Monocyte (primary cell): ENCODE measurements around the genes DPEP2 and DUS2.

DNA sequence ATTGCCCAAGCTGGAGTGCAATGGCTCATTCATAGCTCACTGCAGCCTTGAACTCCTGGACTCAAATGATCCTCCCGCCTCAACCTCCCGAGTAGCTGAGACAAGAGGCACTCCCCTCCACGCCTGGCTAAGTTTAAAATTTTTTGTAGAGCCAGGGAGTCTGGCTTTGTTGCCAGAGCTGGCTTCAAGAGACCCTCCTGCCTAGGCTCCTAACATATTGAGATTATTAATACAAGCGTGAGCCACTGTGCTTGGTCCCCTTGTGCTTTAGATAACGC, 1.1 kb downstream of the PSKH1 start:
- PRO-cap, 2 experiments: no peak in any of the 2 experiments

DNA sequence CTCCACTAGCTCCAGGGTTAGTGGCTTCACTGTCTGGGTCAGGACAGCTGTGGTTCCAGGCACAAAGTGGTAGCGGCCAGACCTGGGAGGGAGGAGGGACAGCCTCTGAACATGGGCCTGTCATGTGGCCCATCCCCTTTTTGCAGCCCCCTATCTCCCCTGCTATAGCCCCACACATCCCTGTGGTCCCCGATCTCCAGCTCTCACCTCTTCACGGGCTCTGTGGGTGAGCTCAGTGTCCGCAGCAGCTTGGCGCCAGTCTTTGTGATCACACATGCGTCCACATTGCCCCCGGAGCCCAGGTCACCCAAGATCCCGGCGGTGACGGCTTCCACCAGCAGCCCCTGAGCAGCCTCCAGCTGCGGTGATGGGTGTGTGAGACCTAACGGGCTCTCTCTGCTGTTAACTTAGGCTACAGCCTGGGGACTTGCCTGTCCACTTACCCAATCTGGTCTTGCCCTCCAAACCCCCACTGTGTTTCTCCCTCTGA, 2.0 kb downstream of the PSMB10 start:
- PRO-cap, 2 experiments: peak in 1 of 2 experiments; most common minus-strand start position 207 of the sequence (in 1)

GRCh38 chr16:67939094-67940108, 2.8 kb upstream of the PSMB10 start:
- PRO-cap, 2 experiments: no peak in any of the 2 experiments

- PRO-cap, 2 experiments: no peak in any of the 2 experiments
Observed at GRCh38 chr16:67963556-67964817, 4.5 kb downstream of the SLC12A4 start.

DNA sequence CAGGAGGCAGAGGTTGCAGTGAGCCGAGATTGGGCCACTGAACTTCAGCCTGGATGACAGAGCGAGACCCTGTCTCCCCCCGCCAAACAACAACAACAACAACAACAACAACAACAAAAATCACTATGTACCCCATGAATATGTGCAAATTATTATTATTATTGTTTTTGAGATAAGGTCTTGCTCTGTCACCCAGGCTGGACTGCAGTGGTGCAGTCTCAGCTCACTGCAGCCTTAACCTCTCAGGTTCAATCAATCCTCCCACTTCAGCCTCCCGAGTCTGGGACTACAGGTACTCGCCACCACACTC, 3.4 kb downstream of the DPEP2 start:
- PRO-cap, 2 experiments: no peak in any of the 2 experiments

GRCh38 chr16:67998615-67999912, at the start of gene DPEP2:
TSS of gene DPEP2 (minus strand) at chr16:67999484.
- PRO-cap, 2 experiments: peak in 2 of 2 experiments; most common plus-strand start chr16:67999047 (in 2); most common minus-strand start chr16:67999461 (in 2)

GRCh38 chr16:68023069-68023791, at the start of gene DUS2:
TSS of gene DUS2 (plus strand) at chr16:68023284.
- PRO-cap, 2 experiments: peak in 2 of 2 experiments; most common plus-strand start chr16:68023284 (in 2); most common minus-strand start chr16:68023121 (in 2)

GRCh38 chr16:68064692-68065192, 20.4 kb upstream of the NFATC3 start:
- PRO-cap, 2 experiments: no peak in any of the 2 experiments

DNA sequence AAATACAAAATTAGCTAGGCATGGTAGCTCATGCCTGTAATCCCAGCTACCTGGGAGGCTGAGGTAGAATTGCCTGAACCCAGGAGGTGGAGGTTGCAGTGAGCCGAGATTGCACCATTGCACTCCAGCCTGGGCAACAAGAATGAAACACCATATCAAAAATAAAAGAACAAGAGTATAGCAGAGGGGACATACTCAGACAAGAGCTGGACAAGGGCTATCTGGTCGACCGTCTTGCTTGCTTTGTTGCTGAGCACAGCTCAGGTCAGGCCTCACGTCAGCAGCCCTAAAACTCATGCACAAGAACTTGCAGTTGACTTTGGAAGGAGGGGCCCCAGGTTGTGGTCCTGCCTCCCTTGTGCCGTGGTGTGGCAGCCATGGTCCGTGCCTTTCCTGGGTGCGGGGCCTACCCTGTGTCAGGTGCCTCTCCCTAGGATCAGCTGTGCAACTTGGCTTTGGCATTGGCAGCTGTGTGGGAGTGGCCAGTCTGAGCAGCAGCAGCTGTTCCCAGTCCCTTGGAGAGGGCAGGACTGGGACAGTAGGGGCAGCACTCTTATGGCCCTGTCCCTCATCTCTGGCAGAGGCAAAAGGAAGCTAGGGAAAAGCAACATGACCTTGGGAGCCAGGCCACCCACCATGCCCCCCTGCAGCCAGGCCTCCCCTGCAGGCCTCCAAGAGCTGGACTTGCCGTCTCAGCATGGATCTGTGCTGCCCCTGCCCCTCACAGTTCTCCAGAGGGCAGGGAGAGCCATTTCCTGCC, 15.8 kb upstream of the NFATC3 start:
- PRO-cap, 2 experiments: no peak in any of the 2 experiments

DNA sequence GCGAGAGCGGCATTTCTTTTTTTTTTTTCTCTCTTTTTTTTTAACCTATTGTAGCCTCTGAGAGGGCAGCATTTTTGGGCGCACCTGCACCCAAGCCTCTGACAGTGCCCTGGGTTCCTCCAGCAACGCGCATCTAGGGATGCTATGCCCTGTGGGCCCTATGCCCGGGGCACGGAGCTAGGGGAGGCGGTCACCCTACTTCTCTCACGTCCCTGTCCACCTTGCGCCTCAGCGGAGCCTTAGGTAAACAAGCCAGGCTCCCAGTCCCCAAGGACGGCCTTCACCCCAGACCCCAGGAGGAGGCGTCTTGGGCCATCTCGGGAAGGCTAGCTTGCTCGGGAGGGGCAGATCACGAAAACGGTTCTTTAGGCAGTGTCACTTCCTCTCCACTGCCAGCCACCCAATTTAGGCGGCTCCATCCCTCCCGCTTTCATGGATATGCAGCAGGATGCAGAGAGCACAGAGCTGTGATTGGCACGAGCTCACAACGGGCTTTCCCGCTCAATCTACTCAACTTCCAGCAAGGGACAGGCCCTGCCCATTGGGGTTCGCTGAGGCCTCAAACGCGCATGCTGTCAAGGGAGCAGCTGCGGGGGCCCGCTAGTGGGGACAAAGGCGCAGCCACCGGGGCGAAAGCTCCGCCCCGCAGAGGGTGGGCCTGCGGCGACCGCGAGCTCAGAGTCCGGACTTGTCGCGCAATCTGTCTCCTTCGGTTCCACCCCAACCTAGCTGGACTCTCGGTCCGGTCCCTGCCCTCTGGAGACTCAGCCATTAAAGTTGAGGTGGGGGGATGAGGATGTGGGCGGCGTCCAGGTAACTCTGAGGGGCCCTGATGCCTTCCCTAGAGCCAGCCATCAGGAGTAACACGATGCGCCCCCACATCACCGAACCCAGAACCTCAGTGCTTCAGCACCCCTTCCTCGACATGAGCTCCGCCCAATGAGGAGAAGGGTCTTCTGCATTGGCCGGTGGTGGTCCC, 768 bp upstream of the NFATC3 start:
- PRO-cap, 2 experiments: peak in 2 of 2 experiments; most common plus-strand start position 705 of the sequence (in 2)

DNA sequence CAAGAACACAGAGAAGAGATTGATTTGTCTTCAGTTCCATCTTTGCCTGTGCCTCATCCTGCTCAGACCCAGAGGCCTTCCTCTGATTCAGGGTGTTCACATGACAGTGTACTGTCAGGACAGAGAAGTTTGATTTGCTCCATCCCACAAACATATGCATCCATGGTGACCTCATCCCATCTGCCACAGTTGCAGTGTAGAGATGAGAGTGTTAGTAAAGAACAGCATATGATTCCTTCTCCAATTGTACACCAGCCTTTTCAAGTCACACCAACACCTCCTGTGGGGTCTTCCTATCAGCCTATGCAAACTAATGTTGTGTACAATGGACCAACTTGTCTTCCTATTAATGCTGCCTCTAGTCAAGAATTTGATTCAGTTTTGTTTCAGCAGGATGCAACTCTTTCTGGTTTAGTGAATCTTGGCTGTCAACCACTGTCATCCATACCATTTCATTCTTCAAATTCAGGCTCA, 45.1 kb downstream of the ESRP2 start:
- PRO-cap, 2 experiments: no peak in any of the 2 experiments

- PRO-cap, 2 experiments: no peak in any of the 2 experiments
Observed at GRCh38 chr16:68227224-68228318, 8.4 kb downstream of the ESRP2 start.

- PRO-cap, 2 experiments: peak in 2 of 2 experiments; most common plus-strand start chr16:68263496 (in 1)
Observed at GRCh38 chr16:68263493-68263938, 810 bp upstream of the SLC7A6 start.

DNA sequence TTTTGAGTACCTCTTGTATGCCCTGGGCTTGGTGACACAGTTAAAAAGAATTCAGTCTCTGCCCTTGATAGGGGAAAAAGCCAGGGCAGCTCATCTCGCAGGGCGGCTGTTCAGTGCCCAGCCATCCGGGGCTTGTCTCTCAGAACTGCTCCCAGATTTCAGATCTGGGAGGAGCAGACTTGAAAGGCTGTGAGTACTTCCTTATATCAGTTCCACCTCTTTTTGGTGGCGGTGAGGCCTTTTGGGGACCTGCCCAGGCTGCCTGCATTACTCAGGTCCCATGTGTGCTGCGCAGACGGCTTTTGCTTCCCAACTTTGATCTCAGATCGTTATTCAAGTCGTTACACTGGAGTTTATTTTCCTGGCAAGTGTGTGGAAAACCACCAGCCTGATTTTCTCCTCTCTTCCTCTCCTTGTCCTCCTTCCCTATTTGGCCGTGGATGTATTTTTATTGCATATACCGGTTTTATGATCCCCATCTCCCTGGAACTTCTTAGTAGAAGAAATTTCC, 1.1 kb downstream of the SLC7A6 start:
- PRO-cap, 2 experiments: peak in 1 of 2 experiments; most common minus-strand start position 147 of the sequence (in 1)

DNA sequence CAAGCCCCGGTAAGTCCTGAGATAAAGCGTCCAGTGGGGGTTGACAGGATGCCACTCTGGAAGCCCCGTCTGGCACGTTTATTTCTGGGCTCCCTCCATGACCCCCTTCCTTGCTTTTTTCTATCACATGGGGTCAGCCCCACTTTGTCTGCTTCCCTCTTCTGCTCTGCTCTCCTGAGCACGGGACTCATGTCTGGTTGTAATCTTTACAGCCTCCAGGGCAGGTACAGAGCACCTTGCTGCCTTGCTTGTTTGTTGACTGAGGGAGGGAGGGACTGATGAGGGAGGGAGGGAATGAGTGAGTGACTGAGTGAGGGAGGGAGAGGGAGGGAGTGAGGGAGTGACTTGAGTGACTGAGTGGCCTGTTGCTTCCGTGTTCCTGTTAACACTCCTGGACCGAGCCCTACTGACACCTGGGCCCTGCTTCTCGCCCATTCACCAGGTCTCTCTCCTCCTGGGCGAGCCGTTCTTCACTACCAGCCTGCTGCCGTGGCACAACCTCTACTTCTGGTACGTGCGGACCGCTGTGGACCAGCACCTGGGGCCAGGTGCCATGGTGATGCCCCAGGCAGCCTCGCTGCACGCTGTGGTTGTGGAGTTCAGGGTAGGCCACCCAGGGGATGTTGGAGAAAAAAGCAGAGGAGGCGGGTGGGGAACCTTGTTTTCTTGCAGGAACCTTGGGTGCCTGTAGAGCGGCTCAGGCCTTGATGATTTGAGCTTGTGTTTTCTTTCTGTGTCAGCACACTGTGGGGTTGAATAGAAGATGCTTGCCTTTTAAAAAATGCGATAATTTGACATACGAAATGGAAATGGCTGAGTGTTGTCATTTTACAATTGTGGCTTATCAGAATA, 41.2 kb downstream of the PRMT7 start:
- PRO-cap, 2 experiments: no peak in any of the 2 experiments

- PRO-cap, 2 experiments: no peak in any of the 2 experiments
Observed at GRCh38 chr16:68370785-68371350, 60.0 kb downstream of the PRMT7 start.

DNA sequence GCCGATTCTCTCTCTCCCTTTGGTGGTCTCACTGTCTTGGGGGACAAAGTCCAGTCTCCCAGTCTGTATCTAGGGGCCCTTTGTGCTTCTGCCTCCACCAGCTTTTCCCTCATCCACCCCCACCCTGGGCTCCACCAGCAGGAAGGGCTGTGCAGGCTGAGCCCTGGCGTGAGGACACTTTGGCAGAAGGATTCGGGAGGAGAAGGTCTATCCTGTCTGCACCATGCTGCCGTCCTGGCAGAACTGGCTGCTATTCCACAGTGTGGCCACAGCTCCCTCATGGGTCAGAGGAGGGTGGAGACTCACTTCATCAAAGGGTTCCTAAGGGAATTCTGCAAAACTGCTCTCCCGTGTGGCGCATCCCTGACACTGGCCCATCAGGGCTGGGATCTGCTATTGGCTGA, 64.4 kb downstream of the PRMT7 start:
- PRO-cap, 2 experiments: no peak in any of the 2 experiments

- PRO-cap, 2 experiments: no peak in any of the 2 experiments
Observed at GRCh38 chr16:68387285-68387877, 60.9 kb downstream of the SMPD3 start.

- PRO-cap, 2 experiments: no peak in any of the 2 experiments
Observed at GRCh38 chr16:68520662-68521268, 18.3 kb upstream of the ZFP90 start.

GRCh38 chr16:68526082-68526772, 12.9 kb upstream of the ZFP90 start:
- PRO-cap, 2 experiments: no peak in any of the 2 experiments